ENCODE measurements around a stretch of chr15.

- PRO-cap: no peak
Observed at GRCh38 chr15:64430225-64430900, 30.0 kb upstream of the ZNF609 start.

DNA sequence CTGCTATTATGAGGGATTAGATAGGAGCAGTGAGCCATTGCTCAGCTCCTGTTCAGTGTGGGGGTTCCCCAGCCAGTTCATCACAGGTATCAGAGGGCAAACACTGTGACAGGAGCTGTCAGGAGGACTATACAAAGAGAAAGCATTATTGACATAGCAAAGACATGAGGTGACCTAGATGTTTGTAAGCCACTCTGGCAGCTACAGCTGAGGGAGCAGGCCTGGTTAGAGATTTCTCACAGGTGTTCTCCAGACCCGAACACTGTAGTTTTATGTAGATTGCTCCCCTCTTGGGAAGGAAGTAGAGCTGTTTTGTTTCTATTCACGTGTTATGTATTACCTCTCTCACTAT lies 123.8 kb downstream of the RBPMS2 start:
- PRO-cap: no peak

- PRO-cap: no peak
Observed at GRCh38 chr15:64675712-64676276, 99.6 kb downstream of the RBPMS2 start.

DNA sequence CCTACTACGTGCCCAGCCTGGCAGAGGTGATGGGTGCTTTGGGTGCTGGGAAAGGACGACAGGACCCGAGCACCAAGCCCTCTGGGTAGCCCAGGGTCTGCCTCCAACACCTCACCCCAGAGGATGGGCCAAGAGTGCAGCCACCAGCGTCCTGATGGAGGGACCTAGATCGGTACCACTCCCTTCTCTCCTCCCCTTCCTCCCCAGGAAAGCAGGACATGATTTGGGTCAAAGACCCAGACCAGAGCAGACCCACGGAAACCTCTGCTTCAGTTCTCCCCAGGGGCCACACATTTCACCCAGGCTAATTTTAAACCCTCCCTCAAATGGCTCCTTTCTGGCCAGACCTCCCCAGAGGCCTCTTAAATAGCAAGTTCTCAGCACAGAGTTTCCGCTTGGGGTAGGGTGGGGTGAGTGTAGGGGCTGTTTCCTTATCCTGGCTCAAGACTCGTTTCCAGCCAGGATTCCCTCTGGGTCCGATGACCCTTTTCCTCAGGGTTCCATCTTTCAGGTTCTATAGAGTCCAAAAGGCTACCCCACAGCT lies 20.6 kb downstream of the RBPMS2 start:
- PRO-cap: no peak

DNA sequence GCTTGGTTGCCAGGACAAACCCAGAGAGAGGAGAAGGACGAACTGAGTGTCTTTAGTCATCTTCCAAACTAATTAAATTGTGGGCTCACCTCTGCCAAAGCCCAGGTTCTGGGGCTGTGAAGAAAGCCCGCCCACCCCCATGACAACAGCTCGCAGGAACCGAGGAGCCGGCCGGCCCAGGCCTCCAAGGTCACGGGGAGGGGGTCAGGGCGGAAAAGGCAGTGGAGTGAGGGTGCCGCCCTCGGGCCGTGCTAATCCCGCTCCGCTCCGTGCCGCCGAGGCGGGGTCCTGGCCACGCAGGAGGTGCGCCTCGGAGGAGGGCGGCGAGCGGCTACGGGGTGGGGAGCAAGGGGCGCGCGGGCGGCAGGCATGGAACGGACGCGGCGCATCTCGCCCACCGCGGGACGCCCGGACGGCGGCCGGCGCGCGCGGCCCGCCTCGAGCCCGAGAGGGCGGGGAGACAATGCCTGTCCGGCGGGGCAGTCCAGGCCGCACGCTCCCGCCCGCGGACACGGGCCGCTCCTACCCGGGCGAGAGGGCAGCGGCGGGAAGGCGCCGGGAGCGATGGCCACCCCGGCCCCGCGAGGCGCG lies 727 bp downstream of the RBPMS2 start:
- PRO-cap: no peak

DNA sequence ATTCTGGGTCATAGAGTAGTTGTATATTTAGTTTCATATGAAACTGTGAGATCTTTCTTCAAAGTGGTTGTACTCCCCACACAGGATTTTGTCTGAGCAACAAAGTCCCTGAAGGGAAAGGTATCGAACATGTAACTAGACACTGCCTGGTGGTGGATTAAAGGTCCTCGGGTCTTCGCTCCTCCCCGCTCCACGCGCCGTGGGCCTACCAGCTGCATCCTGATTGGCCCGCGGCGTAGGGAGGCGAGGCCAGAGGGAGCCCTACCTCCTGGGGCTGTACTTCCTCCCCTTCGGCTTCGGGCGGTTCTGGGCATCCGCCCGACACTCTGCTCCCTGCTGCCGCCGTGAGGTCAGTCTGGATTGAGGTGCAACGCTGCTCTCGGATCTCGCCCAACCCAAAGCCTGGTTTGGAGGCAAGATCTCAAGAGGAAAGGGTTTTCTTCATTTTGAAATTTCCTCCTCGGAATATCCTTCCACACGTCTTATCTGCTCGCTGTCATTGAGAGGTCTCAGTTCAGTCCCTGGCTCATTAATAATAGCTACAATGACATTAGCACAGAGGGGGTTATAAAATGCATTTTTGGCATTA lies 6.0 kb upstream of the PLEKHO2 start:
- PRO-cap: no peak

DNA sequence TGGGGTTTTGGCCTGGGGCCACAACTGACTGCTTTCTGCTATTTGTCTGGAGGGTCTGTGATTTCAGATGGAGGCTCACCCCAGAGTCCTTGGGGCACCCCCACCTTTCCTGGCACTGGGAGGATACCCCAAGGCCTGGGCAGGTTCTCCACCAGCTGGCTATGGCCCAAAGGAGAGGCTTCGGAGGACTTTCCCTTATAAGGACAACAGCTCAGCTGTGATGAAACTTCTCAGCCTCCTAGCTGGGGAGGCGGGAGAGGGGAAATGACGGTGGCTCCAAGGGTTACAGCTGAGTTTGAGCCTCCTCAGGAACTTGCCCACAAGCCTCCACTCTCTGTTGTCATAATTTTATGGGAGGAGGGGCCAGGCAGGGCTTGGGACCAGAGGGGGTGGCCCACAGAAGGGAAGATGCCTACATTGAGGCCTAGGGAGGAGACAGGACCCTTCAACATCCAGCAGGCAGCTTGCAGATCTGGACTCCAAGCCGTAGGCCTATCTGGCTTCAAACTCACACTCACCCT lies 31.3 kb downstream of the PLEKHO2 start:
- PRO-cap: no peak

GRCh38 chr15:64894342-64895141 lies 17.2 kb upstream of the ANKDD1A start:
- PRO-cap: unidirectional peak, minus-strand start at chr15:64894938

GRCh38 chr15:65043045-65043293 lies 2.2 kb upstream of the SLC51B start:
- PRO-cap: no peak

DNA sequence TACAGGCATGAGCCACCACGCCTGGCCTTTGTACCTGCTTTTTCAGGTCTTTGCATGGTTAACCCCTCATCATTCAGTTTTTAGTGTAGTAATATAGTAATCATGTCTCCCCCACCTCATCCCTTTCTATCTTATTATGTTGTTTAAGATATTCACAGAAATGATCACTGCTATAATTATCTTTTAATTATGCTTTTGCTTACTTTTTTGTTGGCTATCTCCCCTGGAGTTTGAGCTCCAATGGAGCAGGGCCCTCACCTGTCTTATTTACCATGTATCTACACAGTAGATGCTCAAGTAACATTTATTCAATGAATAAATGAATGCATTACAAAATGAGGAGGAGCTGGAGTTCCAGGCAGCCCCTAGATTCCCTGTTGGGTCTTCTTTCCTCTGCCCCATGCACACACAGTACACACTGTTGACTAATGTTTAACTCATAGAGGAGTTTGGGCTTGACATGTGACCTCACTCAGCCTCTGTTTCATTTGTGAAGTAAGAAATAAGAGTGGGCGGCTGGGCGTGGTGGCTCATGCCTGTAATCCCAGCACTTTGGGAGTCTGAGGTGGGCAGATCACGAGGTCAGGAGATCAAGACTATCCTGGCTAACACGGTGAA lies 1.1 kb upstream of the SLC51B start:
- PRO-cap: no peak

- PRO-cap: no peak
Observed at GRCh38 chr15:65089196-65089830, 12.8 kb downstream of the KBTBD13 start.

DNA sequence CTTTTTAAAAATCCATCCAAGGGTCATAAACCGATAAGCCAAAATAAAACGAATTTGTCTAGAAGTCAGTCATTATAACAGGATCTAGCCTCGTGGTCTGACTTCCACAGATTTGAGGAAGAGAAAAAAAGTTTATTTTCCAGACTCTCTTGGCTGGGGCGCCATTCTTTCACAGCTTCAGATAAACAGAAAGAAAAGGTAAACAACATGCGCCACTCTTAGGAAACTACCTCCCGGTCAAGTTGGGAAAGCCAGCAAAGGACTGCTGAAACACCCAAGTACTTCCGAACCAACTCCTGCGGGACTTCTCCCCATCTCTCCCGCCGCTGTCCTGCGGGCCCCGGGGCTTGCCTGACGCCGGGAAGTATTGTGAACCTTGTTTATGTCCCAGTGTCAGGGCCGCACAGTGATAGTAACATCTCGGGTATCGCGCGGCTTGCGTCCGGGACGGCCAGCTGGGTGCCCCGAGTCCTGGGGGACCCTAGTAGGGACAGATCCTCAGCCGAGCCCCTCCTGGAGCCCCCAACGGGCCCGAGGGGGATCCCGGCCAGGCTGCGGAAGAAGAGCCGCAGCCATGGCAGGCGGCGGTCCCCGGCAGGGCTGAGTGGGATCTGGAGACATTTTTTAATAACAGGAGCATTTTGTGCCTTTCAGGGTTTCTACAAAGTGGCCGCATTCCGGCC lies 865 bp downstream of the CLPX start:
- PRO-cap: no peak

GRCh38 chr15:65303409-65304495 lies 17.1 kb upstream of the PARP16 start:
- PRO-cap: no peak

GRCh38 chr15:65364988-65365774 lies 12.6 kb downstream of the IGDCC3 start:
- PRO-cap: no peak

- PRO-cap: no peak
Observed at GRCh38 chr15:65411748-65411961, 11.1 kb downstream of the IGDCC4 start.

- PRO-cap: no peak
Observed at GRCh38 chr15:65512063-65513376, 5.0 kb downstream of the DPP8 start.

DNA sequence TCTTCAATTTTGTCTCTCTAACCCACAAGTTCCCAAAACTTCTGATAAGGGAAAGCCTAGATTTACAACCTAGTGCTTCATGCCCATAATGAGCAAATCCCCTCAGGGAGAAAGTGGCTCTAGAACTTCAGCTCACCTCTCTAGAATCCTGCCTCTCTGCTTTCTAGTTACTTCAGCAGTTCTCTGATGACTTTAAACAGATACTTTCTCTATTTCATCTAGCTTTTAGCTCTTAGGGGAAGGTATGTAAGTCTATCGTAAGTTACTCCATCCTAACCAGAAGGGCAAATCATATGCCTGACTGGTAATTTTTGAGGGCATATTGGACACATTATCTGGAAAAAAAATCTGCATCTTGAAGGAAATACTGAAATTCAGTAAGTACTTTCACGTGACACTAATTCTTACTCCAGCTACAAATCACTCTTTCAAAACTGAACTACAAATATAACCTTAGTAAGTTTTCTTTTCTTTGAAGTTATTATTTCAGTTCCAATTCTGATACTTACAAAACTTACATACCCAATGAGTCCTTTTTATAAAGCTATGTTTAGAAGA lies 68.1 kb downstream of the SLC24A1 start:
- PRO-cap: no peak

GRCh38 chr15:65789782-65790586 lies 2.1 kb downstream of the DENND4A start:
- PRO-cap: no peak

- PRO-cap: no peak
Observed at GRCh38 chr15:65829131-65829462, 37.0 kb upstream of the DENND4A start.

DNA sequence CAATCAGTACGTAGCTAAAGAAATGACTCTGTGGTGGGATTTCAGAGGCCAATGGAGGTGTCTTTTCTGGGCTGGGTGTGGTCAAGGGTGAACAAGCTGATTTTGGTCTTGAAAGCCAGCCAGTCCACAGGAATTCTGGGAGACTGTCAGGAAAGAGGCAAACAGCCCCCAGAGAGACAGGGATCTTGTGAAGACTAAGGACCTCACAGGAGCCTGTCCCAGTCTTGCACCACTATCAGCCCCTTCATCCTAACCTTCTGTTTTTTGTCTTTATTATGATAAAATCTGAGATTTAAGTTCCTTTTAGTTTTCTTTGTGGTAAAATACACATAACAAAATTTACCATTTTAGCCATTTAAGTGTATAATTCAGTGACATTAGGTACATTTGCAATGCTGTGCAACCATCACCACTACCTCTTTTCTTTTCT lies 6.4 kb upstream of the RAB11A start:
- PRO-cap: no peak

Measured in neutrophil (primary cell).